Prostate gland (tissue), 2 donors: Measurements from ENCODE around the genes ZEB1 and ITGB1.

DNA sequence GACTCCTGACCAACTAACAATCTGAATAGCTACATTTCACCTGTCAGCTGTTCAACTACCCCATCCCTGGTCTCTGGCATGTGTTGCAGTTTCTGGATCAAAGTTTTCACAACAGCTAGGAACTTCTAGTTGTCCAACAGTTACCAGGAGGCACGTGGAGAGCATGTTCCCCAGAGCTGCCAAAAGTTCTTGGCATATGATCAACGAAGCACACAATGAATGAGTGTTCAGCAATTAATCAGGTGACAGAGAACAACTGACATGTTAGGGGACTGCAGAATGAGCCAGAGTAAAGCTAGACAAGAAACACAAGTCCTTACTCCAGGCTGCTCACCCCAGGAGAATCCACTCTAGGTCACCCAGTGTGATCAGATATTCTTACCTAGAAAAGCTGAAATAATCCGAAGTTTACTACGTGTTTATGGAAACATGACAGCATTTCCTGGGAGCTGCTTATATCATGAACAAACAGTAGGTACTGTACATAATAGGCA is 50.7 kb downstream of the ZNF438 start:
- PRO-cap, result no peak
- RAMPAGE, long total RNA, 2 experiments, result no peak in any of the 2 experiments

DNA sequence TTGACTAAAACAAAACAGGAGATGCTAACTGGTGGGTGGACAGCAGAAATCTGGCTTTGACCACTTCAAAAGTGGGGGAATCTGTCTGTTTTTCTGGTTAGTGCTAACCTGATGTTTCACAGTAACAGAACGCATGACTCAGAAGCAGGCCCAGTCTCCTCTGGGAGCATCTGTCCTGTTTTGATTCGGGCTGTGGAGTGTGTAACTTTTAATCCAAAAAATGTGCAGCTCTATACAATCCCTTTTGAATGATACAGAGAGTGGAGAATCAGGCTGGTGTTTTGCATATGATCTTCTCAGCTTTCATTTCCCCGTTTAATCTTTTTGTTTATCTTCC is 32.7 kb upstream of the ZNF438 start:
- PRO-cap, result no peak
- RAMPAGE, long total RNA, 2 experiments, result no peak in any of the 2 experiments

GRCh38 chr10:31319154-31319323 is at the start of gene ZEB1:
Gene ZEB1 (plus strand): TSS chr10:31319216.
- PRO-cap, result bidirectional peak, plus-strand start at chr10:31319216, minus-strand start at chr10:31319063
- RAMPAGE, long total RNA, 2 experiments, result start-site peak on the plus strand in 2 of 2 experiments, at chr10:31319215-31319223 at its widest, 238 to 383 reads per replicate

- PRO-cap, result no peak
- RAMPAGE, long total RNA, 2 experiments, result no peak in any of the 2 experiments
Measured at GRCh38 chr10:31582503-31583263, 263.7 kb downstream of the ZEB1 start.

GRCh38 chr10:31700061-31700684 is 228.5 kb downstream of the ARHGAP12 start:
- PRO-cap, result no peak
- RAMPAGE, long total RNA, 2 experiments, result no peak in any of the 2 experiments

GRCh38 chr10:31757434-31758155 is 171.0 kb downstream of the ARHGAP12 start:
- PRO-cap, result no peak
- RAMPAGE, long total RNA, 2 experiments, result no peak in any of the 2 experiments

DNA sequence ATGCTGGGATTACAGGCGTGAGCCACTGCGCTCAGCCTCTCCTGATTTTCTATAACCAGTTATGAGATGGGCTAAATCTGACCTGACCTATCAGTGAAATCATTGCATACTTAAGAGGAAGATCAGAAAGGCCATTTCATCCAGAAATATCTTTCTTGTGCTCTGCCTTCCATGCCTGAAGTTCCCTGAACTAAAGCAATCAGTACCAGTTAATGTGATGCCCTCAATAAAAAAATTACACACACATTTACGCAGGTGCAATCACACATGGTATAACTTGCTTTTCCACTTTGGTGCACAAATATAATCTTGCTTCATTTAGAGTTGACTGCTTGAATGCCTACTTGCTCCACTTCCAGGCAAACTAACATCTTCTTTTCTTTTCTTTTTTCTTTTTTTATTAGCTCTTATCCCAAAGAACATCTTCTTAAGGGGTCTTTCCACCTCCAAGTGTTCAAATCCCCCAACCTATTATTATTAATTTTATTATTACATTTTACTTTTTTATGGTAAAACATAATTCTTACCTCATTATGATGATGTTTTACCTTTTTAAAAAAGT is 58.3 kb upstream of the KIF5B start:
- PRO-cap, result no peak
- RAMPAGE, long total RNA, 2 experiments, result no peak in any of the 2 experiments

DNA sequence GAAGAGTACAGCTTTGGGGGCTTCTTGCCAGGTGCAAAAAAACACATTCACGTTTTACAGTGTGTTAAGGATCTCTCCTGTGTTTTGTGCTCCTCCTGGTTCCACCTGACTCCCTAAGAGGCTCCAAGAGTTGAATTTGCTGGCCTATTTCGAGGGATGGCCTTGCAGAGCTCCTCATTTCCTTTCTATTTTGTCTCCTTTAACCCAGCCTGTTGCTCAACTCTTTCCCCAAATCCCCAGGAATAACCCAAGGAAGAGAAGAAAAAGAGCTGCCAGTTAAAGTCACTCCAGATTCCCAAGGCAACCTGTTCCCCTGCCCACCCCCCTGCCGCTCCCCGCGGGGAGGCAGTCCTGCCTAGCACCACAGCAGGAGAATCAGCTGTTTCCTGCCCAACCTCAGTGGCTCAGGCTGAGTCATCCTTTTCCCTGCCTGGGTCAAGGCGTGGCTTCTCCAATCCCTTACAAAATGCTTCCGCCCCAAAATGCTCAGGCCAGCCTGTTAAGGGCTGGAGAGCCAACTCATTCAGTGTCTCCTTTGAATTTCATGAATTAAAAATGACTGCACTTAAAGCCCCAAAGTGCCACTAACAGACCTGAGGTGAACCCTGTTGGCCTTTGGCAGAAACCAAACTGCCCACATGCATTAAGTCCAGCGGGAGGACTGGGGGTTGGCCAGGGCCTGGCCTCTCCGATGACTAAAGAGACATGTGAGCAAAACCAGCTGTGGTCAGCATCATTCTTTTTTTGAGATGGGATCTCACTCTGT is 83.1 kb upstream of the KIF5B start:
- PRO-cap, result no peak
- RAMPAGE, long total RNA, 2 experiments, result no peak in any of the 2 experiments

- PRO-cap, result no peak
- RAMPAGE, long total RNA, 2 experiments, result no peak in any of the 2 experiments
Measured at GRCh38 chr10:32141038-32141469, 84.8 kb upstream of the KIF5B start.

DNA sequence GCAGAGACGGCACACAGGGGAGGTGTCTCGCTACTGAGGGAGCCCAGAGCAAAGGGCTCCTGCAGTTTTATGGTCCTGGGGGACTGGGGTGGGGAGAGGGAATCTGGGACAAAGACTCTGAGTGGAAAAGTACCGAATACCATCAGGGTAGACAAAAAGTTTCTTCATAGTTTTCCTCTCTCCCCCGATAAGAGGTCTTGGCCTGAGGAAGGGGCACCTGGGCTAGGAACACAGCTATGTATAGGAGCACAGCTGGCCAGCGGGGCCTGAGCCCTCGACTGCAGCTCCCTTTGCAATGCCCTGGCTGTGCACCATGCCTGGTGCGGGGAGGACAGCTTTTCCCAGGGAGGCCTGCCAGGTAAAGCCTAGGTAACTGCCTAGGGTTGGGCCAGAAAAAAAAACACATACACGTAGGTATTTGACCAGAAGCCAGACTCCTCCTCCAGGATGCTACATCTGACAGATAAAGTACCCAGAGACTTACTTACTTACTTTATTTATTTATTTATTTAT is 88.8 kb upstream of the KIF5B start:
- PRO-cap, result no peak
- RAMPAGE, long total RNA, 2 experiments, result no peak in any of the 2 experiments

DNA sequence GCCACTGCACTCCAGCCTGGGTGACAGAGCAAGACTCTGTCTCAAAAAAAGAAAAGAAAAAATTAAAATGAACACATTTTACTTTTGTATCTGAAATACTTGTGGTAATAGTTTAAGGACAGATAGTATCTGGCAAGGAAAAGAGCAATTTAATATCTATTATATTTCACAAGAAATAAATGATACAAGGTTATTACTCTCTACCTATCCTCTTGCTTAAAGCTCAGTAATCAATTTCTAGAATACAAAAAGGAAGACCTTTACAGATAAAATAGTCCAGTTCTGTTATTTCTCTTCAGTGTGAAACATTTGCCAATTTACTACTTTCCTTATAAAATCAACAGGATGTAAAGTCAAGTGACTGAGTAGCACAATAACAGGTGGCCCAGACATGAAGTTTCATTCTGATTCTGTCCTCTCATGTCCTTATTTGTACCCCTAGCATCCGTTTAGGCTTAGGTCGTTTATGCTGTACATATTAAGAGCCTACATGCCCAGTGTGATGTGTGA is 29.3 kb downstream of the EPC1 start:
- PRO-cap, result no peak
- RAMPAGE, long total RNA, 2 experiments, result start-site peak on the minus strand in 1 of 2 experiments, centred at position 98 of the sequence, 5 reads per replicate

DNA sequence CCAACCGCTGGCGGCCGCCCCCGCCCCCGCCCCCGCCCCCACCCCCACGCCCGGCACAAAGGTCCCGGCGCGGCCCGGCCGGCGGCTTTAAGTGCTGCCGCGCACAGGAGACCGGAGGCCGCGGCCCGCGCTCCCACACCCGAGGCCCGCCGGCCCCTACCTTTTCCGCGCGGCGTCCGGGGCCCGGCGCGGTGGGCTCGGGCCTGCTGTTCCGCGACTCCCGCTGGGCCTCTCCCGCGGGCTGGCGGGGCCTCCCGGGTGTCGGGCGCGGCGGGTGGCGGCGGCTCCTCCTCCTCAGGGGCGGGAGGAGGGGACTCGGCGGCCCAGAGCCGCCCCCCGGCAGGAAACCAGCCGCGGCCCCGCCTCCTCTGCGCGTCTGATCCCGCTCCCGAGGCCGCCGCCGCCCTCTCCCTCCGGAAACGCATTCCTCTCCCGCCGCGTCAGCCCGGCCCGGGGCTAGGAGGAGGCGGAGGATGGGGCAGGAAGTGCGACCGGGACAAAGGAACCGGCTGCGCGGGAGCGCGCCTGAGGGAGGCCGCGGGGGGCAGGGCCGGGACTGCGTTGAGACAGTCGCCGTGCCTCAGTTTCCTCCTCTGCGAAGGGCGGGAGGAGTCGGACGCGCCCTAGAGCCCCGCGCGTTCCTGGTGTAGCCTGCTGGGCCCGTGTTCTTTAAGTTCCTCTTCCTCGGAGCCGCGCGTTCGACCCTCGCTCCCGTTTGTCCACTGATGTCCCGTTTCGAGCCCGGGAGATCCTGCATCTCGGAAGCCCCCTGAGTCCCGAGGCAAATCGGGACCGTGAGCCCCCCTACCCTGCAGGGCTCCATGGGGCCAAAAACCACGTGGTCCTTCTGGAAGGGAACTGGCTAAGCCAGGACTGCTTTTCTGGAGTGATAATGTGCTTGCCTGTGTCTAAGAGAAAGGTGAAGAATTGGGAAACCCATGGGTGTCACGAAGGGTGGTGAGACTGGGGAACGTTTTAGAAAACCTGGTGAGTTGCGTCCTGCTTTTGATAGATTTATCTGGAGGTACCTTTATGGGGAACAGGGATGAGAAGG is at the start of gene ITGB1:
TSS of gene ITGB1 (minus strand) at position 246 of the 1,054 bp plus-strand sequence.
- PRO-cap, result bidirectional peak, plus-strand start at position 532 of the sequence, minus-strand start at position 243 of the sequence
- RAMPAGE, long total RNA, 2 experiments, result start-site peak on the plus strand in 1 of 2 experiments, centred at position 459 of the sequence, 8 reads per replicate; start-site peak on the minus strand in 2 of 2 experiments, centred at positions 242 to 246 of the sequence, 2,315 to 2,810 reads per replicate

- PRO-cap, result no peak
- RAMPAGE, long total RNA, 2 experiments, result no peak in any of the 2 experiments
Measured at GRCh38 chr10:33125812-33126576, 168.0 kb upstream of the ITGB1 start.

DNA sequence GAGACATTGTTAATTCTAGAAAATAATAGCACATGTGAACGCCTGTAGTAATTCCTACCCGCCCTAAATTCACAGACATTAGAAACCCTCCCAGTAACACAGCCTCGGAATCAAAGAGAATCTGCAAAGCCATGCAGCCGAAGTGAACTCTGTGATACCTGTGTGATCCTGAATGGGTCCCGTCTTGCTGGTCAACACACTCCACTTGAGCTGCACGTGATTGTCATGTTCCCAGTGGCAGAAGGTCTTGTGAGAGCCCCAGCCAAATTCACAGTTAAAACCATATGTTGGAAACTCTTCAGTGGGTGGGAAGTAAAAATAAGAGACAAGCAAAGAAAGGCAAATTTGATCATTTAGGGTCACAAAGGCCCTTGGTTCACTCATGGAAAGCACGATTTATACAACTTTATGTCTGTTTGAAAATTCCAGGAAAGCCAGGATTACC is 142.3 kb downstream of the NRP1 start:
- PRO-cap, result no peak
- RAMPAGE, long total RNA, 2 experiments, result start-site peak on the minus strand in 1 of 2 experiments, centred at position 238 of the sequence, 9 reads per replicate

- PRO-cap, result no peak
- RAMPAGE, long total RNA, 2 experiments, result no peak in any of the 2 experiments
Measured at GRCh38 chr10:33703892-33704273, 369.4 kb upstream of the NRP1 start.

DNA sequence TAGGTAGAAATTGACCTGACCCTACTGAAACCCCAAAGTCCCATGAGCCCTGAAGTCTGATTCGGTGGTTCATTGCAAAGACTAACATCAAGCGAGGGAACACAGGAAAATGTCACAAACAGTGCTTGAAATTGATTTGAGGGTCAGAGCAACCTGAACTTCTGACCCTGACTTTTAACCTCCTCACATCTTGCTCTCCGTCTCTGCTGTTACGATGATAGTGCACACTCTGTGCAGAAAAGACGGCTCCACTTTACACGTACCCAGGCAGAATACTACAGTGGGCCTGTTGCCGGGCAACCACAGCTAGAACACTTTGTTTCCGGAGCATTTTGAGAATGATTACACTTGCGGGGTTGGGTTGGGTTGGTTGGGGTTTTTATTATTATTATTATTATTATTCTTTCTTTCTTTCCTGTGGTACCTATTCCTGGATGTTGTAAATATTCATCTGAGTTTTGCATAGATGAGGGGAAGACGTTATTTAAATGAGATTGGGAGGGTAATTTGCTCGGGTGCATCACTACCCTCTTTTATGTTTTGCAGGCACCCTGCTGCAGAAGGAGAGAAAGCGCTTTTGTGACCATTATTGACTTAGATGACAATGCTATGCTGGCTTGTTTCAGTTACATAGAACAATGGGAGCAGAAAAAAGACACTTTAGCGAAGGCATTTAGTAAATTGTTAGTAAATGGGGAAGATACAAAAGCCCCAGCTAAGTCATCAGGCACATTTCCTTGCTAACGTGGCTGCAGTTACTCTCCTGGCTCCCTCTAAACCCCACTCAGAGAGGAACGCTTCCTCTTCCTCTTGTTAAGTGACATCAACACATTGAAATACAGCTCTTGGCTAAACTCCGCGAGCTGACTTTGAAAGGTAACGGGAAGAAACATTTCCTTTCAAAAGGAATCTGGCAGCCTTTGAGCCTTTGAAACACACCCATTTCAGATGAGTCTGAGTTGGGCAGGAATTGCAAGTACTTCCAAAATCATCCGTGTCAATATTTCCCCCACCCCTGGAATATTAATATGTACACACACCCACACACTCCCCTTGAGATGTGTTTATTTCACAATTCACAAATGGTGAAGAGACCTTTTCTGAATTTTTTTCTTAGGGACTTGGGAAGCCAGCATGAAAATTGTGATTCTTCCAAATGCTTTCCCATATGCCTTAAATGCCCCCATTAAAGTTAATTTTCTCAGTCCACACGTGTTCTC is 438.4 kb upstream of the NRP1 start:
- PRO-cap, result no peak
- RAMPAGE, long total RNA, 2 experiments, result no peak in any of the 2 experiments

- PRO-cap, result no peak
- RAMPAGE, long total RNA, 2 experiments, result no peak in any of the 2 experiments
Measured at GRCh38 chr10:34526725-34527208, 288.3 kb downstream of the PARD3 start.

- PRO-cap, result no peak
- RAMPAGE, long total RNA, 2 experiments, result no peak in any of the 2 experiments
Measured at GRCh38 chr10:34528200-34528915, 286.7 kb downstream of the PARD3 start.

GRCh38 chr10:34538050-34538442 is 277.1 kb downstream of the PARD3 start:
- PRO-cap, result no peak
- RAMPAGE, long total RNA, 2 experiments, result no peak in any of the 2 experiments

DNA sequence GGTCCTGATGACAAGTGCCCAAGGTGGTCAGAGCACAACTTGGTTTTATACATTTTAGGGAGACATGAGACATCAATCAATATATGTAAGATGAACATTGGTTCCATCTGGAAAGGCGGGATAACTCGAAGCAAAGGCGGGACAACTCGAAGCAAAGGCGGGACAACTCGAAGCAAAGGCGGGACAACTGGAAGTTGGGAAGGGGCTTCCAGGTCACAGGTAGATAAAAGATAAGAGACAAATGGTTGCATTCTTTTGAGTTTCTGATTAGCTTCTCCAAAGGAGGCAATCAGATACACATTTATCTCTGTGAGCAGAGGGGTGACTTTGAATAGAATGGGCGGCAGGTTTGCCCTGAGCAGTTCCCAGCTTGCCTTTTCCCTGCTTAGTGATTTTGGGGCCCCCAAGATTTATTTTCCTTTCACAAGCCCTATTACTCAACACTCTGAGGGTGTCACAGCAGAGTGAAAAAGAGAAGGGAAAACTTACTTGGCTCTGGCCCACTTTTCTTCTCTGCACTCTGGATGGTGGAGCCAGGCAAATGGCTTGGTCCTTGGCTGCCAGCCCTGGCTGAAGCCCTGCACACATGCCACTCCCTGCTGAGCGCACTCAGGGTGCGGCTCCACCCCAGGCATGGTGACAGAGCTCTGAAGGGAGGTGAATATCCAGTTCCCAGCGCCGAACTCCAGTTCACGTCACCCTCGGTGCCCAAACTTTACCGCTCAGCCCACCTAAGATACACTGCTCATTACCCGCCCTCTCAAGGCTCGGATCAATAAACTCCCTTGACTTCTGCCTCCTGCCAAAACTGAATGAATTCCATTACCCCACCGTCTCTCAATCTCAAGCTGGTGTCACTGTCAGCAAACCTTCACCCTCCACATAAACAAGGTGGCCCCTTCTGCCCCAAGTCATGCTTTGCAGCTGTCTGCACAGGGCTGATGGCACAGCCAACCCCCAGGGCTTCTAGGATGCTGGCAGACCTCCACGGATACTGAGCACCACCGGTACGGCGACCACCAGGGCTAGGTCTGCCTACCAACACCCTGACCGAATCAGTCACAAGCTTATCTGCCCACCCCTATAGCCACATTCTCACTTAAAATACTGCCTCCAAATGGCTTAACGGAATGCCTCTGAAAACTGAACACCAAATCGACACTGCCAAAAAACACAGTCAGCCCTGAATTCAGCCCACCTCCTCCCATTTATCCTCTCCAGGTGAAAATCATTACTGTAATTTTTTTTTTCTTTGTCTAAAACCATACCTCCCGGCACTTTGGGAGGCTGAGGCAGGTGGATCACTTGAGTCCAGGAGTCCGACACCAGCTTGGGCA is 46.4 kb downstream of the PARD3 start:
- PRO-cap, result no peak
- RAMPAGE, long total RNA, 2 experiments, result no peak in any of the 2 experiments